ENCODE results near the genes LHFPL3 and PUS7.

GRCh38 chr7:101926801-101927247 is 109.4 kb downstream of the CUX1 start:
- PRO-cap, result no peak

DNA sequence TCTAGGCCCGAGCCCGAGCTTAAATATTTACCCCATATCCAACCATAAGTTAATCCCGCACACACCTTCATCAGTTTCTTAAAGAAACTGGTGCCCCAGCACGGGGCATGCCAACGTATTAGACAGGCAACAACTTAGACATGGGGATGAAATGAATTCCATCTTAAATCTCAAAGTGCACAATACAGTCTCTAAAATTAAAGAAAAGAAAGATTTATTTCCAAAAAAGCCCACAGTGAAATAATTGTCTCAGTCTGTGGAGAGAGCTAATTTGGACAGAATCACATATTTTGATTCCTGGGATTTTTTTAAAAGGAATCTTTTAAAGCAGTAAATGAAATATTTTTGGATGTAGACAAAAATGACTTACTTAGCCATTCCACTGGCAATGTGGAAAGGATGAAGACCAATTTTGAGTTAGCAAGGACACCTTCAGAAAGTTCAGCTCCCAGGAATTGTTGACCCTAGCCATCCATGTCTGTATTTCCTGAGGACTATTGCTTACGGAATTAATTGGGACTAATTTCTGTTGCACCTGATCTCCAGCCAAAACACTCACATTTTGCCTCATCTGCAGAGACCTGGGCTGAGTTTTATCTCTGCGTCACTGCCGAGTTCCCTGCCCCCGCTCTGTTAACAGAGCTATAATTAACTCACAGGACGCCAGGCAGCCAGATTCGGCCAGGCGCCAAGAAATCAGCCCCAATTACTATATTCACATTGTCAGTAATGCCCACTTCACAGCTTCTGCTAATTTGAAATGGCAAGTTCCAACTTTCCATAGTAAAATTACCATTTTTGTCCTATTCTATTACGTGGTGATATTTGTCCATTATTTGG is 130.2 kb downstream of the CUX1 start:
- PRO-cap, result no peak

- PRO-cap, result no peak
Measured at GRCh38 chr7:102008861-102009510, 191.6 kb downstream of the CUX1 start.

- PRO-cap, result no peak
Measured at GRCh38 chr7:102248134-102249146, 38.2 kb upstream of the SH2B2 start.

DNA sequence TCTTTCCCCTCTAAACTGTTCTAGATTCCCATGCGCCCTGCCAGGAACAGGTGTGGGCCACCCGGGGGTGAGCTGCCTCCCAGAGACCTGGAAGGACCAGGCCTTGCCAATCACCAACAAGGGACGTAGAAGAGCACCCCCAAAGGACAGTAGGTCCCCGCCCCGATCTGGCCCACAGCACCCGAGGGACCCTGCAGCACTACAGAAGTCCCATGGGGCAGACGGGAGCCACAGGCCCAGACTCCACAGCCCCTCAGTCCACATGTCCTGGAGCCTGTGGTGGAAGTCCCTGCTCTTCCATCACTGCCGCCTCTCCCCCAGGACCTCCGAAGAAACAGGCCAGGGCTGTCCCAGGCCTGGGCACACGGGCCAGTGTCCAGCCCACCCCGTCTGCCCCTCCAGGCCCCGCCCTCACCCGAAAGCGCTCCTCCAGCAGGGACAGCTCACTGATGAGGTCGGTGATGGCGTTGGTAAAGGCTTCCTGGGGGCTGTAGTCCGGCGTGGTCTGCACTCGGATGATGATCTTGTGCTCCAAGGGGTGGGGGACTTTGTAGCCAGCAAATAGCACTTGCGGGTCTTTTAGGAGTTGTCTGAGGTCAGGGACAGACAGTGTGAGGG is 4.7 kb downstream of the POLR2J start:
- PRO-cap, result no peak

GRCh38 chr7:102875803-102876405 is 36.9 kb upstream of the LRRC17 start:
- PRO-cap, result no peak

DNA sequence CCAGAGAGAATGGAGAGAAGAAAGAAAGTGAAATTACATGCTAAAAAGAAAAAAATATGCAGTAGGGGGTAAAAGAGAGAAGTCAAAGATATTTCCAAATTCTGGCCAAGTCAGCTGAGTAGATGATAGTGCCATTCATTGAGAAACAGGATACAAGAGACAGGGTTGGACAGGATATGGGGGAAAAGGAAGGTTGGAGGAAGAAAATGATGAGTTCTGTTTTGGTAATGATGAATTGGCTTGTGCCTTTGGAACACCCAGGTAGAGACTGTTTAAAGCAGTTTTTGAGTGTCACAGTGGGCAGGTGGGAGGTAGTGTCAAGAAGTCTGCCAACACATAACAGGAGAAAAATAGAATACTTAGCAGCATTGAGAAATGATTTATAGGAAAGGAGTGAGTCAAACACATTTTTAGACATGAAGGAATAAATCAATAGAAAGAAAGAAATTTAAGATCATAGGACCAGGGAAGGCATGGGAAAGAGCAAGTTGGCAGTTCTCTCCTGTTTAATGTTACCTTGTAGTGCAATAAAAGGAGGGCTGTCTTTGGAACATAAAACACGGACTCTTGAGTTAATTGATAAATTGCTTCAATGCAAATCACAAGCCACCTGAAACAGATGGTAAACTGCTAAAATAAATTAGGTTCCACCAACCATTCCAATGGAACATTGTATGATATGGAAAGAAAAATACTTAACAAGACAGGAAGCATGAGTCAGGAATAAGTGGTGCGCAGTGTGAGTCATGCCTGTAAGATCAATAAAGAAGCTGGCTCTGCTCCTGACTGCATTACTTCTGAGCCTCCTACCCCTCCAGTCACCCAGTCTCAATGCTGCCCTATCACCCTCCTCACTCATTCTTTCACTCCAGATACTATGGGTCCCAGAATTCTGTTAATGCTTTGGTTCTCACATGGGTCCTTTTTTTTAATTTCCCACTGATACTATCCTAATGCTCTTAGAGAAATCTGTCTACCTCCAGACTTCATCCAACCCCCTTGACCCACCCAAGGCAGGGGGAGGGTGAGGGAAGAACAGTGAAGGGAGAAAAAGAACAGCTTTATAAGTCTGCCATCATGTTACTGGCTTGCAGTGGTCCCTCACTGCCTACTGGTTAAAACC is 78.7 kb downstream of the LRRC17 start:
- PRO-cap, result no peak

- PRO-cap, result no peak
Measured at GRCh38 chr7:103101064-103101918, 26.4 kb downstream of the ARMC10 start.

GRCh38 chr7:103122884-103123647 is 25.8 kb downstream of the NAPEPLD start:
- PRO-cap, result no peak

- PRO-cap, result no peak
Measured at GRCh38 chr7:103152342-103153056, 3.6 kb upstream of the NAPEPLD start.

GRCh38 chr7:103369744-103370402 is 22.4 kb downstream of the PSMC2 start:
- PRO-cap, result no peak

DNA sequence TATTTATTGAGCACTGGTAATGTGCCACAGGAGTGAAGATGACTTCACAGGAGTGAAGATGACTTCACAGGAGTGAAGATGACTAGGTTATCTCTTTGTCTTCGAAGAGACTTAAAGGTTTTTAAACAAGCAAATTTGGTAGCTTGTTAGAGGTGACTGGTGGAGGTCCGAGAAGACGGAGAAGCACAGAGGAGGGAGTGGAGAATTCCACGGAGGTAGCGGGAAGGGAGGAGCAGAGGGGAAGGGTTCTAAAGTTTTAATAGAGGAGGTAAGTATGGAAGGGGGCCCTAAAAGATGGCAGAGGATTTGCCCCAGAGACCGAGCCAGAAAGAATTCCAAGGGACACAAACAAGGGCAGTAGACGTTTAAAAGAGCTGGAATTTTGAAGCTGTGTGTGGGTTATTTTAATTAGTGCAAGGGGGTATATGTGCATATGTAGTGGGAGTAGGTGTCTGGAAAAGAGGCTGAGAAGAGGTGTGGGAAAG is 83.8 kb downstream of the RELN start:
- PRO-cap, result no peak

- PRO-cap, result no peak
Measured at GRCh38 chr7:104328361-104328947, at the start of gene LHFPL3. LHFPL3 (plus strand) TSS chr7:104328603.

DNA sequence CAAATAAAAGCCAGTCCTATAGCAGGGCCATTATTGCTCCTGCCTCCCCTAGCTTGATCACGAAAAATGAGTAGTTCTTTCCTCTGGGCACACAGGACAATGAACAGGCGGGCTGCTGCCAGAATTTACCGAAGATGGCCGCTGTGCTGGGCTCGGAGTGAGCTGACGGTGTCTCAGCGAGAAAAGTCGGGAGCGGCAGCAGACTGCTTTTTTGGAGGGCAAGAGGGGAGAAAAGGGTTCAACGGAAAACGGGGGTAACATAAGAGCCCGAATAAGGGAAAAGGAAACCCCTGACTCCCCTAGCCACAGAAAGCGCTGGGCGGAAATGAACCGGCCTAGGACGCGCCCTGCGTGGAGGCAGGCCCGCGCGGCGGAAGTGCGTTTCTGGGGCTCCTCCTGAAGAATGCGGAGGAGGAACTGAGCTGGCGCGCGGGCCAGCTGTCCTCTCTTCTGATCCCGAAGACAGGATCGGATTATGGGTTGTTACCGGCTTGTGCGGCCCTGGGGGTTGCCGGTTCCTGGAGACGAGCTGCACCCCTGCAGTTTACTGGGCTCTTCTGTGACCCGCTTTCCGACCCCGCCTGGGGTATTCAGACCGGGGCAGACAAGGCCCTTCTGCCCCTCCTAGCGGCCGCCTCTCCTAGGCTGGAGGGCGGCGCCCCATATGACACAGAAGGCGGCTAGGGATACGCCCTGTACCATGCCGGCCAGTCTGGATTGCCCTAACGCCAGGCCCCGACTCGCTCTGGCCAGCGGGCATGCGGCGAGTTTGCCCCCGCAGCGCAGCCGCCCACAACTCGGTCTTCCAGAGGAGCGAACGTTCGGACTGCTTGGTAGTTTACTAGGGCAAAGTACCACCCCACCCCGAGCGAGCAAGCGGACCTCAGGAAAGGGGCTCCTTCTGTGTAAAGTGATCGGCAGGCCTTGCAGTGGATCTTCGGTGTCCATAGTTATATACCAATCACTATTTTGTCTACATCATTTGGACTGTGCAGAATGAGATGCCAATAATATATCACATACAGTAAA is 30.1 kb upstream of the KMT2E start:
- PRO-cap, result bidirectional peak, plus-strand start at position 400 of the sequence, minus-strand start at position 312 of the sequence; bidirectional peak, plus-strand start at position 710 of the sequence, minus-strand start at position 590 of the sequence

- PRO-cap, result no peak
Measured at GRCh38 chr7:104993602-104994113, 20.3 kb upstream of the KMT2E start.

DNA sequence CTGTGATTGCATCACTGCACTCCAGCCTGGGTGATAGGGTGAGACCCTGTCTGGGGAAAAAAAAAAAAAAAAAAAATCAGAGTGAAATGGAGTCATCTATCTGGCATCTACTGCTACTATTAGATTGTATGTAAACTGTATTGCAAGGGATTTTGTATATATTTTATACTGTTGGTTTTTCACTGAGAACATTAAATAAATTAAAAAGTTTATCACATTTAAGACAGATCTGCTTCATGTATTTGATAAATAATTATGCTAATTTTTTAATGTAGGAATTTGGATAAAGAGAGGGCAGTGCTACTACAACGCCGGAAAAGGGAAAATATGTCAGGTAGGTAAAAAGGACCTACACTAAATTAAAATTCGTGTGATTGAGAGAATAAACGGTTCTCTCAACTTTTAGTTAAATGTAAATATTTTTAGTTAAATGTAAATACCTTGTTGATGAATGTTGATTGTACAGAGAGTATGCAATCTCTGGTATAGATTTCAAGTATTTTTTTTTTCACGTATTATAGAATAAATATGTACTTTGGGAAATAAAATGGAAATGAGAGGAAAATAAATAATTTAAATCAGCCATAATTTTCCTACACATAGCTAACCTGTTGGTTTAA is 59.4 kb downstream of the KMT2E start:
- PRO-cap, result no peak

GRCh38 chr7:105142866-105143513 is 129.0 kb downstream of the KMT2E start:
- PRO-cap, result no peak

- PRO-cap, result no peak
Measured at GRCh38 chr7:105244538-105245010, 144.1 kb downstream of the SRPK2 start.

DNA sequence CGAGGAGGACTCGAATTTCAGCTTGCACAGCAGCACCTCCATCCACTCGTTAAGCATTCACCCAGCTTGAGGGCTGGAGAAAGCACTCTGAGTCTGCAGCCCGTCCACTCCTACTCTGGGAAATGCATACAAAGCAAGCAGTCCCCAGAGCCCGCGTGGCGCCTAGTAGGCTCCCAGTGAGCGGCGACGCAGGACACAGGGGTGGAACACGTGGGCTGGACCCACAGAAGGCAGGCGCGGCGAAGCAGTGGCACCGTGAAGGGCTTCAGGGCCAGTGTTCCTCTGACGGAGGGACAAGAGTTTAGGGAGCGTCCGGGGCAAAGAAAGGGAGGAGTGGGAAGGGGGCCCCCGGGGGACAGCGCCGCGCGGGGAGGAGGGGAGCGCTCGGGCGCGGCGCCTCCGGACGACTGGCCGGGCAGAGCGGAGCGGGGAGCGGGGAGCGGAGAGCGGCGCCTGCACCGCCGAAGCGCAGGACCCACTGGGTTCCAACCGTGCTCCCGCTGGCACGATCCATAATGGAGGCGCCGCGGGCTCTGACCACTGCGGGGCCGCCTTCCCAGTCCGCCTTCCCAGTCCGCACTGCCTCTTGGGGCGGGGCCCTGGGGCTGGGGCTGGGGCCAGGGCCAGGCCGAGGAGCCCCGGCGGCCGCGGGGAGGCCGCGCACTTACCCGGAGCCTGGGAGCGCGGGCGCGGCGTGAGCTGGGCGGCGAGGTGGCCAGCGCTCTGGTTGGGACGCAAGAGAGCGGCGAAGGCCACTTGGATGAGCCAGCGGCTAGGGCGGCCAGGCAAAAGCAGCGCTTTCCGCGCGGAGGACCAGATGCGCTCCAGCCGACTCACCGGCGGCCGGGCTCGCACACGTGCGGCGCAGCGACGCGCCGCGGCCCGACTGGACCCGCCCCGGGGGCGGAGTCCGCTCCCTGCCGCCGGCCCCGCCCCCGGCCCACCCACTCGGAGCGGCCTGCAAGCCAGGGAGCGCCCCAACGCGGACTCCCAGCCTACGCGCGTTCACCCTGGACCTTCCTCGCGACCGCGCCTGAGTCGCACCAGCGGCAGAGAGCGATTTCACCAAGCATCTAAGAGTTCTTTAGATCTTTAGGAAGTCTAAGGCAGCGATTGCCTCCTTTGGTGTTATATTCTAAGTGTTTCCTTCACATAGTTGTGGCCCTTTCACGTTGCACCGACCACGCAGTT is at the start of gene PUS7:
TSS of gene PUS7 (minus strand) at position 888 of the 1,191 bp plus-strand sequence.
- PRO-cap, result no peak

DNA sequence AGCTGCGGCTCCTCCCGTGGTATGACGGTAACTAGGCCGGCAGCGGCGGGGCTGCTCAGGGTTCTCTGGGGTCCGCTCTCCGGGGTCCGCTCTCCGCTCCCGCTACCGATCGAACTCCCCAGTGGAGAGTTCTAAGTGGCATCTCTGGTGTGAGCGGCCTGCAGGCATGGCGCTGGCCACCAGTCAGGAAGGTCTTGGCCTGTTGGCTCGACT is 1.9 kb upstream of the EFCAB10 start:
- PRO-cap, result no peak